Upper lobe of left lung (tissue), 5 donors: ENCODE data around the genes AMOTL2, A4GNT and NME9.

DNA sequence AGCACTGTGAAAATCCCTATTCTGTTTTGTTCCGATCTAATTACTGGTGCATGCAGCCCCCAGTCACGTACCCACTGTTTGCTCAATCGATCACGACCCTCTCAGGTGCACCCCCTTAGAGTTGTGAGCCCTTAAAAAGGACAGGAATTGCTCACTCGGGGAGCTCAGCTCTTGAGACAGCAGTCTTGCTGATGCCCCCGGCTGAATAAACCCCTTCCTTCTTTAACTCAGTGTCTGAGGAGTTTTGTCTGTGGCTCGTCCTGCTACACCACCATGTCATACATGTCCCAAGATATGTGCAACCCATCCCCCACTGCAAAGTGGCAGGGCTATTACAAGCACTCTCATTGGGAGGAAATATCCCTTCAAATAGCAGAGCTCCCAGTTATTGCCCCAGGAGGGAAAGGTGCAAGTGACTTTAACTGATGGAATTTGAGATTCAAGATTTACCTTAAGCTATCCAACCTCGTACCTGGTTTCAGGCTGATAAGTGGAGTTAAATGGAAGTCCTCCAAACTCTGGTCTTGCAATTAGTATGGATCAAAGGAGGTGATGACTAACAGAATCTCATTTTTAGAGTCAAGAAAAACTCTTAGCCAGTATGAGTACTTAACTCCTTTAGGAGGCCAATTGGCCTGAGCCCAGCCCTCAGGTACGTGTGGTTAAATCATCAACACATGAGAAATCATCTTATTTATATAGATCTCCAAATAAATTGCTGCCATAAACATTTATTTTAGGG, 2.2 kb downstream of the SLCO2A1 start:
- PRO-cap, 2 experiments: no peak in any of the 2 experiments
- RAMPAGE, long total RNA, 4 experiments: start-site peak on the minus strand in 1 of 4 experiments, centred at position 282 of the sequence, 22 reads per replicate

- PRO-cap, 2 experiments: no peak in any of the 2 experiments
- RAMPAGE, long total RNA, 4 experiments: no peak in any of the 4 experiments
Observed at GRCh38 chr3:134030304-134030660, 557 bp upstream of the SLCO2A1 start.

- PRO-cap, 2 experiments: no peak in any of the 2 experiments
- RAMPAGE, long total RNA, 4 experiments: no peak in any of the 4 experiments
Observed at GRCh38 chr3:134066949-134067561, 37.3 kb upstream of the SLCO2A1 start.

DNA sequence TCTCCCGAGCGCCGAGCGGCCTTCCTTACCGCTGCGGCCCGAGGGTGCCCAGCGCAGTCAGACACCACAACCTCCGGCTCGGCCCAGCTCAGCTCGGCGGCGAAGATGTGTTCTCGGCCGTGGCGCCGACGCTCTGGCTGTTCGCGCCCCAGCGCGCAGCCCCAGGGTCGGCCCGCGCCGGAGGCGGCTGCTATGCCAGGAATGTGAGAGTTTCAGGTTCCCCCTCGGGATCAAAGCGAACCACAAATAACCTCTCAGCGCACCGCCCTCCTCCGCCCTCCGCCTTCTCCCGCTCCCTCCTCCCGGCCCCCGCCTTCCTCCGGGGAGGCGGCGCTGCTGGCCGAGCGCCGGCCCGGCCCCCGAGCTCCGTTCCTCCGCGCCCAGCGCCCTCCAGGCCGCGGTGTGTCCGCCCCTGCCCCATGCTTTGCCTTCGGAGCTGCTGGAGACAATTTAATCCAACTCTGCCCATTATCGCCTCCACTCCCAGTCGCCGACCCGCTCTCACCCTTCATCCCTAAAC, at the start of gene AMOTL2:
AMOTL2 (minus strand) TSS at position 135 of the 520 bp plus-strand sequence.
- PRO-cap, 2 experiments: peak in 2 of 2 experiments; most common plus-strand start position 322 of the sequence (in 1); most common minus-strand start position 135 of the sequence (in 2)
- RAMPAGE, long total RNA, 4 experiments: start-site peak on the minus strand in 4 of 4 experiments, centred at positions 157 to 187 of the sequence, 121 to 629 reads per replicate

- PRO-cap, 2 experiments: peak in 1 of 2 experiments; most common plus-strand start chr3:134375001 (in 1); most common minus-strand start chr3:134374910 (in 1)
- RAMPAGE, long total RNA, 4 experiments: no peak in any of the 4 experiments
Observed at GRCh38 chr3:134374833-134375605, 772 bp upstream of the AMOTL2 start.

DNA sequence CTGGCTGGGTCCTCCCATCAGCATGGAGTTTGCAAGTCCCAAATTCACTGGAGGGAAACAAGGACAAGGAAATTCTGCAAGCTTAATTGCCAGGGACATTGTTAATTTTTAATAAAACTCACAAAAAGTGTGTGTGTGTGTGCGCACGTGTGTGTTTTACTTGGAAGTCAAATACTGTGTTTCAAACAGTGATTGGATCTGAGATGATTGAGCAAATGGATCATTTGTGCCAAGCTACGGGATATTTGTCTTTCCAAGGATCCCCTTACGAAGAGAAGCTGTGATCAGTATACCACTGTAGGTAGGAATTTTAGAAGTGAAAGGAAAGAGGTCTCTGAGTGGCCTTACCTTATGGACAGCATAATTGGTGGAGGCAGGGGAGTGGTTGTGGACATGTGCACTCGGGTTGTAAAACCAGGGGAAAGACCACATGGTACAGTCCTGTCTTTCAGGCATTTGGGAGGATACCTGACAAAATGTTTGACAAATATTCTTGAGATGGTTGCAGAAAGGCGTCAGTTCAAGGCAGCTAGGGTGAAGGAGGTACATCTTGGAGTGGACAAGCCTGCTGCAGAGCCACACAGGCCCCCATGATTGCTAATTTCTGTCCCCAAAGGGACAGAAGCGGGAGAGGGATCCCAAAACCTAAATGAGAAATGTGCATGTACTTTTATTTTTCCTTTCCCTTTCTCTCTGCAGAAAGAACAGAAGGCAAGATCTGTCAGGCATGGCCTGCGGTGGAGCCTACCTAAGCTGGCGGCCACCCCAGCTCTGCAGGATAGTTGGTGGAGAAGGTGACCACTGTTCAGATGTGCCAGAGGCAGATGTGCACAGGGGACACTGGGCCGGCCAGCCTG, 1.8 kb upstream of the AMOTL2 start:
- PRO-cap, 2 experiments: no peak in any of the 2 experiments
- RAMPAGE, long total RNA, 4 experiments: no peak in any of the 4 experiments

DNA sequence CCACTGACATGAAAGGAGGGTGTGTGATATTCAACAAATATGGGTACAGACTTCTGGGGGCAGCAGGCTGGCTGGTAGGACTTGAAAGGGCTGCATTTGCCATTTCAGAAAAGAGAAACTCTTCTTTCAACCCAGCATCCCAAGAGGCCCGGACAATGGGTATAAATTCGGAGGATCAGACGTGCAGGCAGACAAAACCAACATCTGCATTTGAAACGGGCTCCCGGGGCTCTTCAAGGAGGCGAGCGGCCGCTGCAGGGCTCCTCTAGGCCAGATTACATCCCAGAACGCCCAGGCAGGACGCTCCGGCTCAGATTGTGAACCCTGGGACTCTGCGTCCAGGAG, 31.9 kb upstream of the AMOTL2 start:
- PRO-cap, 2 experiments: no peak in any of the 2 experiments
- RAMPAGE, long total RNA, 4 experiments: no peak in any of the 4 experiments

DNA sequence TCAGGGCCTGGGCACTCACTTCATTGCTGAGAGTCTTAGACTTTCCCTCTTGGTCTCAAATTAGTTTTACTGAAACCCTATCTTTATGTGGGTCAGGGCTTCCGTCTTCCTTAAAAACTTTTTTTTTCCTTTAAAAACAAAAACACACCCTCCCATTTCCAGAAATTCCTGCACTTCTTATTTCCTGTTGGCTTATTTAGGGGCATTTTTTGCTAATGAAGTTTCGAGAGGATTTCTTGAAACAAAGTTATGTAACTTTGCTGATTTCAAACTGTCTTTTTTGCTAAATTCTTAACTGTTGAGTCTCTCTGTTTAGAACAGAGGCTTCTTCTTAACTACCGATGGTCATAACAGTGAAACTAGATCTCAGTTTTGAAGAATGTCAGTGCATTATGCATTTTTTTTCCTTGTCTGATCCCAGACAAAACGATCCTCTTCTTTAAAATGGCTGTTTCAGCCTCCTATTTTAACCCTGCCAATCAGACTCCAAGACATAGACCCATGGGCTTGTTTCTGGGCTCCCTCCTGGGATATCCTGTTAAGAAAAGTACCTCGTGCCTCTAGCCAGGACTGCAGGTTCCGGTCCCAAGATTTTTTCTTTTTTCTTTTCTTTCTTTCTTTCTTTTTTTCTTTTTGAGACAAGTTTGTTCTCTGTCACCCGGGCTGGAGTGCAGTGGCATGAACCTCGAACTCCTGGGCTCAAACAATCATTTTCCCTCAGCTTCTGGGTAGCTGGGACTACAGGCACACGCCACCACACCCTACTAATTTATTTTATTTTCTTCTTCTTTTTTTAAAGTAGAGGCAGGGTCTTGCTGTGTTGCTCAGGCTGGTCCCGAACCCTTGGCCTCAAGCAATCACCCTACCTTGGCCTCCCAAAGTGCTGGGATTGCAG, 23.2 kb downstream of the ANAPC13 start:
- PRO-cap, 2 experiments: no peak in any of the 2 experiments
- RAMPAGE, long total RNA, 4 experiments: no peak in any of the 4 experiments

DNA sequence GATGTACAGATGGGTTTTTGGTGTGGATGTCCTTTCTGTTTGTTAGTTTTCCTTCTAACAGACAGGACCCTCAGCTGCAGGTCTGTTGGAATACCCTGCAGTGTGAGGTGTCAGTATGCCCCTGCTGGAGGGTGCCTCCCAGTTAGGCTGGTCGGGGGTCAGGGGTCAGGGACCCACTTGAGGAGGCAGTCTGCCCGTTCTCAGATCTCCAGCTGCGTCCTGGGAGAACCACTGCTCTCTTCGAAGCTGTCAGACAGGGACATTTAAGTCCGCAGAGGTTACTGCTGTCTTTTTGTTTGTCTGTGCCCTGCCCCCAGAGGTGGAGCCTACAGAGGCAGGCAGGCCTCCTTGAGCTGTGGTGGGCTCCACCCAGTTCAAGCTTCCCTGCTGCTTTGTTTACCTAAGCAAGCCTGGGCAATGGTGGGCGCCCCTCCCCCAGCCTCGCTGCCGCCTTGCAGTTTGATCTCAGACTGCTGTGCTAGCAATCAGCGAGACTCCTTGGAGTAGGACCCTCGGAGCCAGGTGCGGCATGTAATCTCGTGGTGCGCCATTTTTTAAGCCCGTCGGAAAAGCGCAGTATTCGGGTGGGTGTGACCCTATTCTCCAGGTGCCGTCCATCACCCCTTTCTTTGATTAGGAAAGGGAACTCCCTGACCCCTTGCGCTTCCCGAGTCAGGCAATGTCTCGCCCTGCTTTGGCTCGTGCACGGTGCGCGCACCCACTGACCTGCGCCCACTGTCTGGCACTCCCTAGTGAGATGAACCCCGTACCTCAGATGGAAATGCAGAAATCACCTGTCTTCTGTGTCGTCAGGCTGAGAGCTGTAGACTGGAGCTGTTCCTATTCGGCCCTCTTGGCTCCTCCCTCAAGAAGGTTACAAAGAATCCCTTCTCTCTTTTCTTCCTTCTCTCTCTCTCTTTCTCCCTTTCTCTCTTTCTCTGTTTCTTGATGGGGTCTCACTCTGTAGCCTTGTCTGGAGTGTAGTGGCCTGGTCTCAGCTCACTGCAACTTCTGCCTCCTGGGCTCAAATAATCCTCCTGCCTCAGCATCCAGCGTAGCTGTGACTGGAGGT, 235.7 kb downstream of the EPHB1 start:
- PRO-cap, 2 experiments: no peak in any of the 2 experiments
- RAMPAGE, long total RNA, 4 experiments: no peak in any of the 4 experiments

DNA sequence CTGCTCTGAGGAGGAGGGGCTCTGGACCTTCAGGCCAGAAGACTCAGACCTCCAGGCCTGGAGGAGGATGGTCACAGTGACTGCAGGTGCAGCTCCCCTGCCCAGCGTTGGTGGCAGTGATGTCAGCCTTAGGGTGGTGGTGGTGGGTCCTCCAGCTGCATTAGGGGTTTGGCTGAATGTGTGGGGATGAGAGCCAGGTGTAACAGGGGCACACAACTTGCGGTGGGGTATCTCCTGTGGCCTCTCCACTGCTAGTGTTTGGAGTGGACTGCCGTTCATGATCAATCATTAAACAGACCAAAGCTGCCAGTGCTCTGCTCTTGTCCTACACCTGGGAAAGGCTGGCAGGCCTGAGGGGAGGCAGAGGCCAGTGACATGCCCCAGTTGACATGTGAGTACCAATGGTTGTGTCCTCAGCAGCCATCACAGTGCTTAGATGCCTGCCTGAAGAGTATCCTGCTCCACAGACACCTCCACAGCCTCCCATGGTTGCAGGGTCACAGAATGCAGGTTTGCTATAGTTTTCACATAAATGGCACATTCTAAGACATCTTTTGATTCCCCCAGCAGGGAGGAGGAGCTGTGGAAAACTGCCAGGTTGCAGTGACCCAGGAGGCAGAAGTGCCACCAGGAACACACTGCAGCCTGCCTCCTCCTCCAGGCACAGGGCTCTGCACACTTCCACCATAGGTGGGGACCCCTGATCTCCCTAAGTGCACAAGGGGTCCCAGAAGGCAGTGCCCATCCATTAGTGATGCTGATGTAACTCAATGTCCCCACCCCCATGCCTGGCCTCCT, 348.4 kb downstream of the EPHB1 start:
- PRO-cap, 2 experiments: no peak in any of the 2 experiments
- RAMPAGE, long total RNA, 4 experiments: no peak in any of the 4 experiments

- PRO-cap, 2 experiments: no peak in any of the 2 experiments
- RAMPAGE, long total RNA, 4 experiments: no peak in any of the 4 experiments
Observed at GRCh38 chr3:136045247-136045846, 79.8 kb downstream of the PPP2R3A start.

DNA sequence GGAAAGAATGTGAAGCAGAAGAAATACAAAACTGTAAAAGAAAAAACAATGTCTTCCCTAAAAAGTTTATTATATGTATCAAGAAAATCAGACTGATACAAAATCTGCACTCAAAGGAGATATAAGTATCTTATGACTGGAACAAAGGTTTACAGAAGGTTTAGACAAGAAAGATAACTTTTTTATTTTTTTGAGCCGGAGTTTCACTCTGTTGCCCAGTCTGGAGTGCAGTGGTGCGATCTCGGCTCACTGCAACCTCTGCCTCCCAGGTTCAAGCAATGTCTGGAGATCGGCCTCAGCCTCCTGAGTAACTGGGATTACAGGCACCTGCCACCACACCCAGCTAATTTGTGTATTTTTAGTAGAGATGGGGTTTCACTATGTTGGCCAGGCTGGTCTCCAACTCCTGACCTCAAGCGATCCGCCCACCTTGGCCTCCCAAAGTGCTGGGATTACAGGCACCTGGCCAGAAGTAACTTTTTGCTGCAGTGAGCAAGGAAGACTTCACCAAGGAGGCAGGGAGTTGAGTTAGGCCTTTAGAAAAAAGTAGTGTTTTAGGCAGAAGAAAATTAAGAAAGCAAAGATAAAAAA, 4.0 kb downstream of the MSL2 start:
- PRO-cap, 2 experiments: no peak in any of the 2 experiments
- RAMPAGE, long total RNA, 4 experiments: no peak in any of the 4 experiments

DNA sequence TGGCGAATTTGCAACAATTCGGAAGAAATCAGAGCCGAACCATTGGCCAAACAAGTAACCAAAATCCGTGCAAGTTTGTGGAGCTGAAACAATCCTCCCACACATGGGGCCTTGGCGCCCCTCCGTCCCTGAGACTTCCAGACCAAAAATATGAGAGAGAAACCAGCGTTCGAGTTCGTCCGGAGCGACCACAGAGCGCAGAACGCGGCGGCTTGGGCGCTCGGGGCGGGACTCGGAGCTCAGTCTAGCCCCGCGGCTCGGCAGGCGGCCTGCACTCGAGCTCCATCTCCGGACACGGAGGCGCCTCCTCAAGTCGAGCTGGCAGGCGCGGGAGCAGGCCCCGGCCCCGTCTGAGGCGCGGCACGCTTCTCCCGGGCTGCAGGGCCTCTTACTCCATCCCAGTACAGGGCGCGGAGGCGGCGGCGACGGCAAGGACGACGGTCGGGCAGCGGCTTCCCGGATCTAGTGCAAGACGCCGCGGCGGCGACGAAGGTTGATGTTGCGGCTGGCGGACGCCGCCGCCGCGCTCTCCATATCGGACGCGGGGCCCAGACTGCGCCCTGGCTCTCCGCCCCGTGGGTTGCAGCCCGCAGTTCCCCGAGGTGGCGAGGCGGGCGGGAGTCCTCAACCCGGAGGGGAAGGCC, 823 bp downstream of the MSL2 start:
- PRO-cap, 2 experiments: peak in 2 of 2 experiments; most common plus-strand start position 274 of the sequence (in 1); most common minus-strand start position 276 of the sequence (in 1)
- RAMPAGE, long total RNA, 4 experiments: no peak in any of the 4 experiments

DNA sequence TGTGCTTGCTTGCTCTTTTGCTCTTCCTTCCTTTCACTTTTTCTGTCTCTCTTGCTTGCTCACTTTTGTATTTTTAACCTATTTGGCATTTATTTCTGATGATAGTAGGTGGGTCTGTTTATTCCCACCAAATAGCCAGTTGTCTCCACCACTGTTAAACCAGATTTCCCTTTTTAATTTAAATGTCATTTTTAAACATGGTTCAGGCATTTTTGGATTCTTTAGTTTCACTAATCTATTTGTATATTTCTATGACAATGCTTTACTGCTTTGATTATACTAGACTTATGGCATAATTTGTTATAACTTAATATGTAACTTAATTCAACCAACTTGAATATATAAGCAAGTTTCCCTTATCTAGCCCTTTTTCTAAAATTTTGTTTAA, 184.7 kb downstream of the PCCB start:
- PRO-cap, 2 experiments: no peak in any of the 2 experiments
- RAMPAGE, long total RNA, 4 experiments: start-site peak on the minus strand in 1 of 4 experiments, centred at position 140 of the sequence, 12 reads per replicate

- PRO-cap, 2 experiments: no peak in any of the 2 experiments
- RAMPAGE, long total RNA, 4 experiments: start-site peak on the minus strand in 1 of 4 experiments, at chr3:136623238-136623243 at its widest, 34 reads per replicate
Observed at GRCh38 chr3:136623153-136623384, 129.1 kb downstream of the STAG1 start.

DNA sequence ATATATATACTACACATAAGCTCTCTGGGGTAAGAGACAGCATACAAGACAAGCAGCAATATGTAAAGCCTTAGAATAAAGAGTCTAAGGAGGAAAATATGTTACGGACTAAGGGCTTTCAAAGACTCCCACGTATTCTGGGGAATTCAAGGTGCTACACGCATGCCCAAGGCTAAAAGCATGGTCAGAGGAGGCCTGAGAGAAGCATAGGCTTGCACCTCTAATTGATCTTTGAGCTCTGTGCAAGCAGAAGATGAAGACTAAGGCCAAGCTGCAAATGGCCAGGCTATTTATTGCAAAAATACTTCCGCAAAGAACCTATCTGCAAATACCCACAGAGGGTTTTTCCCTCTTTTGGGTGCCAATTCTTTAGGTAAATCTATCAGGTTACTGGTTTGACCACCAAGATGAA, 119.6 kb downstream of the STAG1 start:
- PRO-cap, 2 experiments: no peak in any of the 2 experiments
- RAMPAGE, long total RNA, 4 experiments: no peak in any of the 4 experiments

GRCh38 chr3:136712172-136712578, 40.0 kb downstream of the STAG1 start:
- PRO-cap, 2 experiments: no peak in any of the 2 experiments
- RAMPAGE, long total RNA, 4 experiments: no peak in any of the 4 experiments

- PRO-cap, 2 experiments: no peak in any of the 2 experiments
- RAMPAGE, long total RNA, 4 experiments: start-site peak on the minus strand in 1 of 4 experiments, at chr3:136726952-136727169 at its widest, 8 to 10 reads per replicate
Observed at GRCh38 chr3:136726855-136727531, 25.2 kb downstream of the STAG1 start.

DNA sequence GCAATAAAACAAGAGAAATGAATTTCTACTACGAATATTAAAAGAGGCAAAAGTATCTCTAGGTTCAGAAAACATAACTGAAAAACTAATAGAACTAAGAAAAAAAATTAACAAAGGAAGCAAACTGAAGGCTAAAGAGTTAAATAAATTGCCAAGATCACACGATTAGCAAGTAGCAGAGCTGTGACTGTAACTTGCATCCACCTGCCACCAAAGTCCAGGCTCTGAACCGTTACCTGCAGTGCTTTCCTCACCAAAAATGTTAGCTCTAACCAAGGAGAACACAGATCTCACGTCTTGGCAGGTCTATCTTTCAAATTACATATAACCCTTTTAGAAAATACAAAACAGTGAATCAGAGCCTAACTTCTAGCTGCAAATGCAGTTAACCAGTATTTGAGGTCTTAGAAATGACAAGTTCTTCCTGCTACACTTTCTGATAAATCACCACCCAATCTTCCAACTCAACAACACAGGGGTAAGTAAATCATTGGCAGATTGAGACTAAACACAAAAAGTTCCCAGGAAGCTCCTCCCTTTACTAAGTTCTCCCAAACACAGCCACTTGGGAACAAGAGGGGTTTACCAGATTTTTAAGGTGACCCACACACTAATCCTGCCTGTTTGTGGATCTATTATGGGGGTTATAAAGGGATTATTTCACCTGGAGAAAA, at the start of gene A4GNT:
A4GNT (minus strand) TSS at position 415 of the 674 bp plus-strand sequence.
- PRO-cap, 2 experiments: no peak in any of the 2 experiments
- RAMPAGE, long total RNA, 4 experiments: no peak in any of the 4 experiments

DNA sequence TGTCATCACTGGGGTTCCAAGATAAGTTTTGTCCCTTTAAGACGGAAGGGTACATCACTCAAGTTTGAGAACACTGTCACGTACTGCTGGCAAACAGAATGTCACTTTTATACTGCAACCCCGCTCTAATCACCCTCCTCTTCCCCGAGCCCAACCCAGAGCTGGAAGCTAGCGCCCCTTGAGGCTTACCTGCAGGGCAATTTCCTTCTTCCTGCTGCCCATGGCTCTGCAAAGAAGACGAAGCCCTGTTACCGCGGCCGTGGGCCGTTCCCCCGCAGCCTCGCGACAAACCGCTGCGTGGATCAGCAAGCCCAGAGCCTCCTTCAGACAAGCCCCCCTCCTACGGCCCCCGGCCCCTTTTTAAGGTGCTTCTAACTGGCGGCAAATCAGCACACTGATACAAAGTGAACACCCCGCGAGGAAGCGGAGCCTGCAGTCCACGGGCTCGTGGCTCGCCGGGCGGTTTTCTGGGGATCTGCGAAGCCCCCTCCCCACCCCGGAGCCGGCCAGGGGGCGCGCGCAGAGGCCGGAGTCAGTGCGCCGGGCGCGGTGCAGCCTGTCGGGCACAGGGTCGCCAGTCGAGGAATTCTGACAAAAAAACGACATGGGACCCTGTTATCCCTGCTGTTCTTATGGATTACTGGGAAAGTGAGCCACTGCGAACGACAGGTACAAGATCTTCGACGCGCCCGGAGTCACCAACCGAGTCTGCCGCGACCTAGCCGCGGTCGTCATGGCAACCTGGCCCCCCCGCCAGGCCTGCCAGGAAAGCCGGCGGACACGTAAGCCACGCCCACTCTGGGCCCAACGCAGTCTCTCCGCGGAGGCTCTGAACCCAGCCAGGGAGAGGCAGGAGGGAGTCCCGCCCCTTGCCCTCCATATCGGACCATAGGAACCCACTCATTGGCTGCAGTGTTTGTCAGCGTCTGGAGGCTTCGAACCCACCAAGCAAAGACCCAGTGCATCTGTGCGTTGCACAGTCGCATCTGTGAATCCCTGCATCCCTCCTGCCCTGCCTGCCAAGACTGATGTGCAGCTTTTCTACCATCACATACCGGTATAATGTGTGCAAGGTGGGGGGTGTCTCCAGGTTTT, at the start of gene NME9:
NME9 (minus strand) TSS at position 738 of the 1,095 bp plus-strand sequence.
- PRO-cap, 2 experiments: peak in 2 of 2 experiments; most common plus-strand start position 910 of the sequence (in 1); most common minus-strand start position 735 of the sequence (in 2)
- RAMPAGE, long total RNA, 4 experiments: start-site peak on the minus strand in 3 of 4 experiments, centred at positions 706 to 727 of the sequence, 26 to 69 reads per replicate